Skeletal muscle cell (primary cell): ENCODE measurements around a stretch of chr6.

DNA sequence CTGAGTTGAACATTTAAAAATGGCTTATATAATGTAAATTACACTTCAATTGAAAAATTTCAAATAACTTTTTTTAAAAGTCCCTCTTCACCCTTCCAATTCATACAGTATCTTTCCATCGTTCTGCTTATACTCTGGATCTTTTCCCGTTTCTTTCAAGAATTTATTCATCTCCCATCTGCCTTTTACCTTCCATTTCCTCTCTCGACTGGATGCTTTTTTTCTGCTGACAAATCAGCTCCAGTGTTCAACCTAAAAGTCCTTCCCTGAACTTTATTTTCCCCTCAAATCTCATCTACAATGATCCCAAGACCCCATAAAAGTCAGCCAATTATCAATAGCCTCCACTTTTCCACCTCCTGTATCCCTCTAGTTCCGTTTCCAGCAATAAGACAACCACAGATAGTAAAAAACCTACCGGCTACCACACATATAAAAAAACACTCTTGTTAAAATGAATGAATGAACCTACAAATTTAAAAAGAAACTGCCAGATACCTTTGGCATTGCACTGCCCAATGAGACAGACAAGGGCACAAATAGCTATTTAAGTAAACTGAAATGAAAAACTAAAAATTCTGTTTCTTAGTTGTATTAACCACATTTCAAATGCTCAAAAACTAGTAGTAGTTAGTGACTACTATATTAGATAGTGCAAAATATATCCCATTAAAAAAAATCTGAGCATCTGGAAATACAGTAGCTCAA lies 20.9 kb downstream of the ELOVL5 start:
- RRBS, result no CpG with 5 or more reads among the region's 5 CpGs

- RRBS, result no CpG with 5 or more reads among the region's 5 CpGs
These were observed 5.8 kb downstream of the ELOVL5 start for GRCh38 chr6:53342871-53343479.

- RRBS, result under 1% methylated on average over 14 of the region's 90 CpGs
These were observed 749 bp downstream of the ELOVL5 start for GRCh38 chr6:53347737-53348664.

DNA sequence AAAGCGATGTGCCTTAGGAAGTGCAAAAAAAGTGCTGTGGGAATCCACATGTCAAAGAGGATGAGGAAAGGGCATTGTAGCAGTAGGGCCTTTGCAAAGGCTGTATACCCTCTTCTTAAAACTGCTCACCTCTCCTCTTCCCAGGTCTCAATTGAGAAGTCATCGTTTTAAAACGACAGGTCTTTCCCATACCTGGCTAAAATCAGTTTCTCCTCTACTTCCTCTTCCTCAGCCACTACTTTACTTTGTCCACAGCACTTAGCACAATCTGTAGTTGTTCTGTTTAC lies 9.6 kb upstream of the ELOVL5 start:
- RRBS, result no CpG with 5 or more reads among the region's 3 CpGs

DNA sequence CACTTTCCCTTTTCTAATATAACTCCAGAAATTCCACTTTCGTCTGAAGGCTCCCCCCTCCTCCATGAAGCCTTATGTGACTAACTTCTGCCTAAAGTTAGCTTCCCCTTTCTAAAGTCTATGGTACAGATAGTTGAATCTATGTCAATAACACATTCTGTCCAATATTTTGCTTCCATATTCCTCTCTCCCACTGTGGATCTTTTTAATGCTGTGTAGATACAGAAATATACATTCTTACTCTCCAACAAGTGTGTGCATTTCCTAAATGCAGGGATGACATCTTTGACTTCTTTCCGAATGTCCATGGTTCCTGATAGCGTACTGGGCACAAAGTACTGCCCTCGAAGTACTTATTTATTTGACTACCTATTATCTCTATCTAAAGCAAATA lies 84.7 kb upstream of the ELOVL5 start:
- RRBS, result no CpG with 5 or more reads among the region's 4 CpGs

- RRBS, result no CpG with 5 or more reads among the region's 3 CpGs
These were observed 80.2 kb downstream of the GCLC start for GRCh38 chr6:53464731-53465054.

GRCh38 chr6:53544088-53544234 lies 940 bp downstream of the GCLC start:
- RRBS, result no CpG with 5 or more reads among the region's 5 CpGs

GRCh38 chr6:53616845-53617446 lies 48.6 kb downstream of the KLHL31 start:
- RRBS, result no CpG with 5 or more reads among the region's 5 CpGs

DNA sequence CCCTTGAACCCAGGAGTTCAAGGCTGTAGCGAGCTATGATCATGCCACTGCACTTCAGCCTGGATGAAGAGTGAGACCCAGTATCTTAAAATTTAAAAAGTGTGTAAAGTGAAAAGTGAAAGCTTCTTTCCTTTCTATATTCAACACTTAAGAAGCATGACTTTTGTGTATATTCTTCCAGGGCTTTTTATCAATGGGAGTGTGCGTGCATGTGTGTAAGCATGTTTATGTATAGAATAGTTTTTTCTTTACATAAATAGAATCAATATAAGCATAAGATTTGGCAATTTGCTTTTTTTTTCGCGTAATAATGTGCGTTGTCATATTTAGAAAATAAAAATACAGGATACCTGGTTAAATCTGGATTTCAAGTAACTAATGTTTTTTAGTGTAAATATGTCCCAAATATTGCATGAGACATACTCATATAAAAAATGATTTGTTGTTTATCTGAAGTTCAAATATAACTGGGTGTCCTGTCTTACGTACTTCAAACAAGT lies 38.9 kb upstream of the KLHL31 start:
- RRBS, result no CpG with 5 or more reads among the region's 6 CpGs

DNA sequence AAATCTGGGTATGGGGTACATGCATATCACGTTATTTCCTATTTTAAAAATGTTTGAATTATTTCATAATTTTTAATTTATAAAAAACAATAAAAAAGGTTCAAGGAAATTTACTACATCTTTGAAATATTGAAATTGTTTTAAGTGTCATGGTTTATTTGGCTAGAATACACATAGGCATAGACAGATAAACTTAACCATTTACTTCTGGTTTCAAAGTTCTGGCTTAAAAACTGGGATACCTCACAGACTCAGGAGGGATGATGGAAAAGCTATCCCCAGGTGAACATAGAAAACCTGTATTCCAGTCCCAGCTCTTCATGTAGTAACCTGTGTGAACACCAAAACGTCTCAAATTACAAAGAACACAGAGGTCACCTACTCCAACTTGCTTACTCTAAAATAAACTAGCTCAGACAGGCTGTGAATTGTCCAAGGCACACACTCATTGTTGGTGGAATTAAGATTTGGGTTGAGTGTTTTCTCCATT lies 48.5 kb upstream of the LRRC1 start:
- RRBS, result no CpG with 5 or more reads among the region's 2 CpGs

DNA sequence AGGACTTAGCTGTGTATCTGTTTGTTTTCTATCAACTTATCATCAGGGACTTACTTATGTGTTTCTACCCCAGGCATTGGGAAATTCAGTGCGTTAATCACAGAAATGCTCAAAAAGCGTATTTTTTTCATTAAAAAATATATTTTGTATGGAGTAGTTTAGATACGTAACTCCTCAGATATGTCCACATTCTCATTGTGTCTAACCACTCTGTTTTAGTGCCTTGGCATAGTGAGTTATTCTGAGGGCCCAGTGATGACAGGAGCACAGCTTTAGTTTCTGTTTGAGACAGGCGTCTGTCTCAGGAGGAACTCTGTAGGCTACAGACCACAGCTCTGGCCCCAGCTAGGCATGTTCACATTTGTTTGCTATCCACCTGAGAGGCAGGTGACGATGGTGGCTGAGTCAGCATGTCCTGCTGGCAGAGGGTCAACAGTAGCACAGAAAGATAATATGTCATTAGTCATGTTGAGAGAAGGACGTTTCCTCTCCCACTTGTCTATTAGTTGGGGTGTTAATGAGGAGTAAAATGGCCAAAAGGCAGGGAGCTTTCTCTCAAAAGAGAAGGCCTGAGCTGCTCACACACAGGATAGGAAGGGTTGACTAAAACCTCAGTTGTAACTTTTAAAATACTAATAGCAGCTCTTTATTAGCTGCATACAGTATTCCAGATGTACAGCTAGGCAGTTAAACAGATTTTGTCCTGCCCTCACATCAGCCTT lies 16.3 kb downstream of the LRRC1 start:
- RRBS, result no CpG with 5 or more reads among the region's 6 CpGs

- RRBS, result no CpG with 5 or more reads among the region's 5 CpGs
These were observed 61.4 kb downstream of the LRRC1 start for GRCh38 chr6:53856008-53856819.

DNA sequence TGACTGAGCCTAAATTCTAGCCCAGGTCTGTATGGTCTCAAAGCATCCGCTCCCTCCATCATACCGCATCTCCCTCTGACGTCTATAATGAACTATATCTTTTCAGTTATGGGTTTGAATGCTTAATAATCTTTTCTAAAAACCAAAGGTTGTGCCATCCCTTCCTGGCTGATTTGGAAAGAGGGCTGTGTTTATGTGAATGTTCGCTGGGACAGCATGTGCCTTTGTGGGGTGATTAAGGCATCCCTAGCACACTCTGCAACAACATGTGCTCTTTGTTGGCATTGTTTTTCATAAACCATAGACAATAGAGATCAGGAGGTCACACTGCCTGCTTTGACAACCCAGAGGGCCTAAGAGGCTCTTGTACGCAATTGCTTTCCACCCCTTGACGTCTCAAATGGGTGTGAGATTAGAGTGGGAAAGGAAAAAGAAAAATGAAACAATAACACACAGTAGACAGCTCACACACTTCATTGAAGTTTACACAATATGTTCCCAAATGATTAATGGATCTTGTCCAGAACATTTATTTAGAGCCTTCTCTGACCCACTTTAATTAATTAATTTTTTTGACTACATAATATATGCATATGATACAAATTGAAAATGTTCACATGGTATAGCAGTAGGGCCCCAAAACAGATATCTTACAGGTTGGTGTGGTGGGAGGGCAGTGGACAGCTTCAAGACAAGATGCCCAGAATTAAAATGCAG lies 116.1 kb downstream of the LRRC1 start:
- RRBS, result no CpG with 5 or more reads among the region's 6 CpGs

DNA sequence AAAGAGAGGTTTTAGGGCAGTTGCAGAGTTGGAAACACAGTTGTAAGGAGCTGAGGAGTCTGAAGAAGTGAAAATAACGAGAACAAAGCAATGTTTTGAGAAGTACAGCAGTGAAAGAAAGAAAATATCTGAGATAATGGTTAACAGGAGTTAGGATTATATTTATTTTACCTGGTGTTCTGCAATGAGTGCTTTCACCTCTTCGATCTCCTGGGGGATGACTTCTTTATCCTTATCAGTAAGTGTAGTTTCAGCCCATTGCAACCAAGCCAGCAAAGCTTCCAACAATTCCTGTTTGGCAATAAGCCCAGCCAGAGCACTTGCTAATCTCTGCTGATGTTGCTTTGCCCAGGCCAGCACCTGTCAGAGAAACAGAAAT lies 228.6 kb upstream of the COL21A1 start:
- RRBS, result no CpG with 5 or more reads among the region's 2 CpGs

DNA sequence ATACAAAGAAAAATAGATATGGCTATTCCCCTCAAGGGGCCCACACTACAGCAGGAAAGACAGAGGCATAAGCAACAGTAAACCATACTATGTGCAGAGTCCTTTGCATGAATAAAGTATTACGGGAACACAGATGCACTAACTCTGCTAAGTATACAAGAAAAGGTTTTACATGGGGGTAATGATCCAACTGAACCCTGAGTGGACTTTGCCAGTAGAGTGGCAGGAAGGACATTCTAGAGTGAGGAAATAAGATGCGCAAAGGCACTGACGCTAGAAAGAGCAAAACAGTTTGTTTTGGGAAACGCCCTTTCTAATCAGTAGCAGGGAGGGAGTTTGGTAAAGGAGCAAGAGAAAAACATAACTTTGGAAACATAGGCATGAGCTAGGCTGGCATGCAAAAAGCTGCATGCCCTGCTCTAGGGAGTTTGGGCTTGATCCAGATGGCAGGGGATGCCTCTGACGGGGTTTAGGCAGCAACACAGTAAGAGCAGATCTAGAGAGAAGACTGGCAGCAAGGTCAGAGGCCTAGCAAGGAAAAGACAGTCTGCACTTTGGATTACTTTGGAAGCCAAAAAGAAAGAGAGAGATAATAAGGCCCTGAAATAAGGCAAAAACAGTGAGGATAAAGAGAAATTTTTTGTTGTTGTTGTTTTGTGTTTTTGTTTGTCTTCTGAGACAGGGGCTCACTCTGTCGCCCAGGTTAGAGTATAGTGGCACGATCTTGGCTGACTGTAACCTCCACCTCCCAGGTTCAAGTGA lies 260.2 kb upstream of the COL21A1 start:
- RRBS, result no CpG with 5 or more reads among the region's 7 CpGs

DNA sequence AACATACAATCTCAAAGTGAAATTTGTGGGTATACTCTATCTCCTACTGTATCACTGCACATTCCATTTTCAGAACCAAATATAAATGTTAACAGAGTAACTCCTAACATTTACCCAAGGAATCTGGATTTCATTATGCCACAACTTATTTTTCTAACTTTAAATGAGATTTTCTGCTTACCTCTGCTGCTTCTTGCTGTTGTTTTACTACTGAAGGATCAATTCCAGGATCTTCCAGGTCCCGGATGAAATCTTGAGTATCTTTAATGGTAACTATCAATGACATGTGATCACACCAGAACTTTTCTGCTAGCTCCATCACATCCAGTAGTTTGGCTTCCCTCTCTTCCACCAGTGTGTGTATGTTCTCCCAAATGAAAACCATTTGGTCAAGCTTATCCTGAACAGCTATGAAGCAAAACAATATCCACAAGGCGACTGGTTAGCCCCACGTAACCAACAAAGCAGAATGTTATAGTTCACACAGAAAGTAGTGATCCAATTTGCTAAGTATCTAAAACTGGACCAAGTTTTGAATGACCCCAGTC lies 261.0 kb upstream of the COL21A1 start:
- RRBS, result no CpG with 5 or more reads among the region's 3 CpGs

GRCh38 chr6:56515343-56515865 lies 268.0 kb upstream of the COL21A1 start:
- RRBS, result no CpG with 5 or more reads among the region's 6 CpGs

- RRBS, result no CpG with 5 or more reads among the region's 7 CpGs
These were observed 269.8 kb upstream of the COL21A1 start for GRCh38 chr6:56516963-56517796.

DNA sequence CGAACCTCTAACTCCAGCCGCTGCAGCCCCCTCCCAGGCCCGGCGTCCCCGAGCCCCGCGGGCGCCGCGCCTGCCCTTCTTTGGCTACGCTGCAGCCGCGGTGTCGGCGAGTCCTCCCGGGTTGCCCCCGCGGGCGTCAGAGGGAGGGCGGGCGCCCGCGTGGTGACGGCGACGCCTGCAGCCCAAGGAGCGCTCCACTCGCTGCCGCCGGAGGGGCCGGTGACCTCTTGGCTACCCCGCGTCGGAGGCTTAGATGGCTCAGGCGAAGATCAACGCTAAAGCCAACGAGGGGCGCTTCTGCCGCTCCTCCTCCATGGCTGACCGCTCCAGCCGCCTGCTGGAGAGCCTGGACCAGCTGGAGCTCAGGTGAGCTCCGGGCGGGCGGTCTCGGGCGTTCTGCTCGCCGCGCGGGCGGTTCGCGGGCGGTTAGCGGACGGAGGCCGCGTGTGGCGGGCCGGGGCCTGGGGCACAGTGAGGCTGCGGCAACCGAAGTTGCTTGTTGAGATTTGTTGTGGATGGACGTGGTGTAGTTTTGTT lies 387 bp downstream of the BAG2 start:
- RRBS, result under 1% methylated on average over 34 of the region's 63 CpGs